Gallbladder (tissue), 1 donor: ENCODE measurements around a stretch of chr15.

DNA sequence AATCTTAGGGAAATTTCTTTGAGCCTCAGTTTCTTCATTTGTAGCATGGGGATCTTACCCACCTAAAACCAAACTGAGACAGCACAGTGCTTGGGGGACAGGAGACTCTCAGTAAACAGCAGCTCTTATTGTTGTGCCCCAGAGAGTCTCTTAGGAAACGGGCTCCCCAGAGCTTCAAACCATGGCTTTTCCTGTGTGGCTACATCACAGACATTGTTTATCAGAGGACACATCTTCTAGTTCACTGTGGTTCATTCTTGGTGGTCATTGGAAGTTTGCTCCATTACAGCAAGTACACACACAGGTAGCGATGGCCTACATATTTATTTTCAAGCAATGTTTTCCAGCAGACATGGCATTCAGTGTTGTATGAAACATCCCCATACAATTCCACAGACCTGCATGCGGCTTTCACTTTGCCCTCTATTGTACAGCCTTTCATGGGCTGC is 84.6 kb upstream of the ICE2 start:
- PRO-cap = no peak

- PRO-cap = no peak
These were observed 105.0 kb upstream of the ICE2 start for GRCh38 chr15:60583928-60584388.

DNA sequence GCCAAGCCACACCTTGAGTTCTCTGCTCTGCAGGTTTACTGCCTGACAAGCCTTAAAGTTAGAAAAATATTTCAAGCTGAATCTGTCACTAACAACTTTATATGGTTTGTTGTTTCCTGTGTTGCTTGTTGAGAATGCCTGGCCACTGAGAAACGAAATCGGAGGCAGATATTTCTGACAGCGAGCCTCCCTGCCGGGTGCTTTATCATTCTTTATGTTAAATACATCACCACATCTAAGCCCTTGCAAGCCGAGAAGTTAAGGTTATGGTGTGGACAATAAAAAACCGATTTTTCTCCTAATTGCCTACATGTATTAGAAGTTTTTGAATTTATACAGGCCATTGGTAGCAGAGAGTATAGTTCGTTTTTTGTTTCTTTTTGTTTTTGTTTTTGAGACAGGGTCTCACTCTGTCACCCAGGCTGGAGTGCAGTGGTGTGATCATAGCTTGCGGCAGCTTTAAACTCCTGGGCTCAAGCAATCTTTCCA is 188.3 kb upstream of the ICE2 start:
- PRO-cap = no peak

DNA sequence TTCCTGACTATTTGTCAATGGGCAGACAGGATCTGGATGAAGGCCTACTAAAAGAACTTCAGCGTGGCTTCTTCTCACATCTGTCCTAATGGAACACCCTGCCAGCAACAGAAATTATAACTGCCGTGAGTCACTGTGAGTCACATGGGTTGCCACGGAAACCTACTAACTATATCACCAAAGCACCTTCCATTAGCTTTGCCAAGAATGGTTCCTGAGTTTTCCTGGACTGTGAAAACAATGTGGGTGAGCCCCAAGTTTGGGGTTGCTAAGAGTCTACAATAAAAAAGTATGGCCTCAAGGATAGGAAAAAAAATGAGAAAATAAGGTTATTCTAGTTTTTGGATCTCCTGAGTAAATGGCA is 195.0 kb upstream of the ICE2 start:
- PRO-cap = unidirectional peak, minus-strand start at position 87 of the sequence

DNA sequence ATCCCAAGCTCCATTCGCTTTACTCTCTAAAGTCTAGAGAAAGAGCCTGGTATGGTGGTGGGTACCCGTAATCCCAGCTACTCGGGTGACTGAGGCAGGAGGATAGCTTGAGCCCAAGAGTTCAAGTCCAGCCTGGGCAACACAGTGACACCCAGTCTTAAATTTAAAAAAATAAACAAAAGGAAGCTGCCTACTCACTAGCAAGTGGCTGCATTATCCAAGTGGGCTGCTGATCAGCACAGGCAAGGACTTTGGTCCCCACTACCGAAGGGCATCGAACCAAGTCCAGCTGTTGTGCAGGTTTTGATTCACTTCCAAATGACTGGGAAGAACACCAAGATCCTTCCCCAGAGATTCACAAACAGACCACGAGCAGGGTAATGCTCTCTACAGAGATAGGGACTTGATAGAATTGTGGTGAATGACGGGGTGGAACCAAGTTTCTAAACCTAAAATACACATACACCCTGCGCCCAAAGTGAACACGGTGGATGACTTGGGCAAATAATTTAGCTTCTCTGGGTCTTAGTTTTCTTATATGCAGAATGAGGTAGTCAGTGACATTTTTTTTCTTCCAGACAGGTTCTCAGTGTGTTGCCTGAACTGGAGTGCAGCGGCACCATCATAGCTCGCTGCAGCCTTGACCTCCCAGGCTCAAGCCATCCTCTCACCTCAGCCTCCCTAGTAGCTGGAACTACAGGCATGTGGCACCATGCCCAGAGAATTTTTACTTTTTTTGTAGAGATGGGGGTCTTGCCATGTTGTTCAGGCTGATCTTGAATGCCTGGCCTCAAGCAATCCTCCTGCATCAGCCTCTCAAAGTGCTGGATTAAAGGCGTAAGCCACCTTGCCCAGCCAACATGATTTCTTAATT is 203.7 kb upstream of the ICE2 start:
- PRO-cap = no peak

DNA sequence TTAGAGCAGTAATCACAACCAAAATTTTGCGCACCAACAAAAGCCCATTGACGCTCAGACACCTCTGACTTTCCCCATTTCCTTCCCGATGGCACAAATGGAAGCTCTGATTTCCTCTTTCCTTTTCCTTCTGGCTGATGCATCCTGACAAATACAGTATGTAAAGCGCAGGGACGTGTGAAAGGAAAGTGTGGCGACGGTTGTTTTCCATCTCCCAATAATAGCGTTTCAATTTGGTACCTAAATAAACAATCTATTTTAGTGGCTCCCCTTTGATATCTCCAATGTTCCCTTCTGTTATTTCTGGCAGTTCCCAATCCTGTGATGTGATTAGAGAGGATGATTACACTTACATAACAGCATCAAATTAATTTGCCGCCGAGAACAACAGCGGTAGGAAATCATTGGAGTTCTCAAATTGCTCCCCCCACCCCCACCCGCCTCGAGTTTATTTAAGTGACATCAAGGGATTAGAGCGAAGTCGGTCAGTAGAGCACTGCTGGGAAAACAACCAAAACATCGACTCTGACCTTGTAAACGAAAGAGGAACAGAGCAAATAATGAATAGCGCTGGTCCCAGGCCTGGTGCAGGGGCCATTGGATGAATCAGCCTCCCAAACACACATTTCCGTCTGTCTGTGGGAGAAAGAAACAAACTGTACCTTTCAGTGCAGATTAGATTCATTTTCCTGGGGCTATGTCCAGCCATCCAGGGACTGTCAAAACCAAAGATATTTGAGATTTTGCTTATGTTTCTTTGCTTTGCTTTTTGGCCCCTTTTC is 273.4 kb upstream of the ICE2 start:
- PRO-cap = no peak

DNA sequence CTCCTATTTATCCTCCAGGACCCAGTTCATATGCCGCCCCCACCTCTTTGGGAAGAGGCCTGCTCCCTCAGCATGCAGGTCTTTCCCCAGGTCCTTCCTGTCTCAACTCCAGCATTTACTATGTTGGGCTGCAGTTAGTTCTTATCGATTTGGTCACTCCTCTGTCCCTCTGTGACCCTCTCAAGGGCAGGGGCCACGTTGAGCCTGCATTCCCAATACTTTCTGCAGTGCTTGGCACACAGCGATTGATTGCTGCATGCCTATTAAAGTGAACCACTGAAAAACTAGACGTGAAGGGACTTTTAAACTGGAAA is 321.8 kb upstream of the ICE2 start:
- PRO-cap = no peak

DNA sequence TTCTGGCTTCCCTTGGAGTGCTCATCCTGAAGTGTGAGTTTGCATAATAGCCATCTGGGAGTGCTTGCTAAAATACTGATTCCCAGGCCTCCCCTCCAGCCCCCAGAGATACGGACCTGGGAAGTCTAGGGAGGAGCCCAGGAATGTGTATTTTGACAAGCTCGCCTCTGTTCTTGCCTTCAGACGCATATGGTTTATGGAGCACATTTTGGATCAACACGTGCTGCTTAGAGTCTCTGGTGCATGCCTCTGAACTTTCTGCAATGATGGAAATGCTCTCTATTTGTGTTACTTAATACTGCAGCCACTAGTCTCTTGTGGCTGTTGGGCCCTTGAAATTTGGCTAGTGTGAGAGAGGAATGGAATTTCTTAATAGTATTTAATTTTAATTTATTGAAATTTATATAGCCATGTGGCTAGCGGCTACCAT is 299.4 kb downstream of the RORA start:
- PRO-cap = no peak

- PRO-cap = no peak
These were observed 180.0 kb downstream of the RORA start for GRCh38 chr15:61049071-61049443.

GRCh38 chr15:61085843-61086565 is 143.1 kb downstream of the RORA start:
- PRO-cap = no peak

DNA sequence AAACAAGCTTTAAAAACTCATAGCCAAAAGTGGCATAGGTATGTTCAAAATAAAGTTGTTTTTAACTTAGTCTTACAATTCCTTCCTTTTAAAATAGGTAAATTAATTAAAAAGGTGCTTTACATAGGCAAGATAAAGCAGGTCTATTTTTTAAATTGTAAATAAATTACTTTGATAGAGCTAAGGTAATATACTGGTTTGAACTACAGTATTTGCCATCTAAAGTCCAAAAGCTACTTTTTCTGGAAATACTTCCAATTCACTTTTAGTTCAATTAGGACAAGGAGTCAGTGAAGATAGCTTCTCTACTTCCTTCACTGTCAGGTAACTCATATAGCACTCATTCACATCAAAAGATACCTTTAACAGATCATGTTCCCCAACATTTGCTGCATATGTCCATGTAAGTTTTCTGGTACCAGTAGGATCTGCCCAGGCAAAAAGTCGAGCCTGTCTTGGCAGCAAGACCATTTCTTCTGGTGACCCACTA is 153.3 kb downstream of the VPS13C start:
- PRO-cap = no peak

GRCh38 chr15:62119045-62119868 is 45.8 kb downstream of the C2CD4B start:
- PRO-cap = unidirectional peak, minus-strand start at chr15:62119498; unidirectional peak, minus-strand start at chr15:62119567

DNA sequence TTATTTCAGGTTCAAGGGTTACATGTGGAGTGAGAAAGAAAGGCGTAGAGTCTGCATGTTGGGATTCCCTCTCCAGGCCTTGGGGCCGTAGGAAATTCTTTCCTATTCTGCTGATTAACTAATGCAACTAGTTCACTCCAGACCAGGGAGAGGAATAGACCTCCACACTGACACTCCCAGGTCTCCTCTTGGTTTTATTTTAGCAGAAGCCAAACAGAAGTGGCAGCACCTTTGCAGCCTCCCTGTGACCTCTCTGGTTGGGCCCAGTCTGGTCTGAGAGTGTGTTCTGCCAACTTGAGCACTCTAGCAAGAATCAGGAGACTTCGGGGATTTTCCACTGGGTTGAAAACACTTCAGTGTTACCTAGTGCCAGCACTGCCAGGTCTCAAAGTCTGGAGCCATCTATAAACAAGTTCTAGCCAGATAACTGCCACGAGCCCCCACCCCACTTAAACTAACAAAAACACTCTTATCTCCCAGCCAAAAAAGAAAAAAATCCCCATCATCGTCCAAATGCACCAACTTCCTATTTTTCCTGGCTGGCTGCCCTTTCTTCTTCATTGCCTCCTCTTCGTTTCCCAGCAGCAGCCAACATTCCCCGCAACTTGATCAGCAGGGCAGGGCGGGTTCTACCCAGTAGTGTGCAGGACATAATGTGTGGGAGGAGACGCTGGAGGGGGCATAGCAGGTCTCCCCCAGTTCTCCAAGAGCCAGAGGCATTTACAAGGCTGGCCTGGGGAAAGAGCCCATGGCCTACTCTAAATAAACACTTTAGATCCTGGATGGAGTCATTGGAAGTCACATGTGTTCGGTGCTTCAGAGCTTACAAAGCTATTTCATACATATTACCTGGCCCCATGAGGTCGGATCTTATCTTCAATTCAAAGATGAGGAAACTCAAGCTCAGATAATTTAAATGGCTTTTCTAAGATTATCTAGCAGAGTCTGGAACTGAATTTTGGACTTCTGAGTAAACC is 29.5 kb downstream of the C2CD4B start:
- PRO-cap = no peak

DNA sequence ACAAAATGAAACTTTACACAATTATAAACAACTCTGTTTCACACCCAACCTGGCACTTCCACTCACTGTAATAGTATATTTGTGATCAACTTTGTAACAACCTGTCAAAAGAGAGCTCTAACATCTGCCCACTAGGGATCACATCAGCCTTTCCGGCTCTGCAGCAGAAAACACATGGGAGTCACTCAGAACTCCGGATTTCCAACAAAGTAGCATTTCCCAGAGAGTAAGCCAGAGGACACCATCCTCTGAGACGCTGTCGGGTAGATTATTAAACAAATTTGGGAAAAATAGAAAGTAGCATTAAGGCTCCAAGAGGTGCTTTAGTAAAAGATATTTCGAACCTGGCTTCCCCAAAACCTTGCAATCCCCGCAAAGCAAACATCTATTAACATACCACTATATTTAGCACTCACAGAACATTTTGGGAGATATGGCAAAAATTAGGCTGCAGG is 101.6 kb upstream of the TLN2 start:
- PRO-cap = no peak

DNA sequence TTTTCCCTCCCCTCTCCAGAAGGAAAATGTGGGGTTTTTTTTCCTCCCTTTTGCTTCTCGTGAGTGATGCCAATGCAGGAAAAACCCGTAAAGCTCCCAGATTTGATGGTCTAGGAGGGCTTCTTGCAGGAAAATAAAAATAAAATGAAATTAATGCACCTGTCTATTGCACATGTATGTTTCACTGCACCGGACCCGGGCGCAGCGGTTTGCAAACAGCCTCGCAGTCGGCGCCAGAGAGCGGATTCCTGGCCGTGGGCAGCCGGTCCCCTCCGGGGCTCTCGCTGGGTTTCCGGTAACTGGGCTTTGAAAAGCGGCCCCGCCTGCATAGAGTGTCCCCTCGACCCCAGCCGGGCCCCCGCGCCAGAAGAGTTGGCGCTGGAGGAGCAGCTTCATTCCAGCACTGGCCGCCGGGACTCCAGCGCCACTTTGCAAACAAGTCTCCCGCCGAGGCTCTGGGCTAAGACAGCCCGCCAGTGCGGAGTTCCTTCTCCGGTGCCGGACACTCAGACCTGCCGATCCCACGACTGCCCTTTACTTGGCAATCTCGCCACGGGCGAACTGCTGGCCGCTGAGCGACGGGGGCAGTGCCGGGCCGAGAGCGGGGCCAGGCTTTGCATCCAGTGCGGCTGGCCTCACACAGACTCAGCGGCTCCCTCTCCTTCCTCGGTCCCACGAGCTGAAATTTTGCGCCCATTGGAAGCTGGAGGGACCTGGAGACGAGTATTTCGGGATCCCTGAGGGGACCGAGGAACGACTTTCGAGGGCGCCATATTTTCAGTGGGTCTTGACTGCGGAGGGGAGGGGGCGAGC is 613 bp downstream of the TLN2 start:
- PRO-cap = no peak

DNA sequence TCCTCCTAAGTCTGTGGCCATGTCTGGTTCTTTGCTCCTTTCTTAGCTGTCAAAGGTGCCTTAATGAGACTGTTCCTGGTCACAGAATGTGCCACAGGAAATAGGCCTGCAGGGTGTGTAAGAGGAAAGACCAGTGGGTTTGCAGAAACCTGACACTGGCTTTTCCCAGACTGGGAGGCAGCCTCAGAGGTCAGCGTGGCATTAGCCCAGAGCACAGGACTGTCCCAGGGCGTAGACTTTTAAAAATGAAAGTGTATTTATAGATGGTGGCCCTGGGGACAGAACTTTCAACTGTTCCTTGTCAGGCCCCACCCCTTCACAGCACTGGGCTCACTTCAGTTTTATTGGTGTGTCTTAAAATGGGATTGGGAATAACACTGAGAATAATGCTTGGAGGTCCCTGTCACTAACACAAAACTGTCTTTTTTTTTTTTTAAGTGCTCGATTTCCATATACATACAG is 82.6 kb downstream of the TLN2 start:
- PRO-cap = no peak

DNA sequence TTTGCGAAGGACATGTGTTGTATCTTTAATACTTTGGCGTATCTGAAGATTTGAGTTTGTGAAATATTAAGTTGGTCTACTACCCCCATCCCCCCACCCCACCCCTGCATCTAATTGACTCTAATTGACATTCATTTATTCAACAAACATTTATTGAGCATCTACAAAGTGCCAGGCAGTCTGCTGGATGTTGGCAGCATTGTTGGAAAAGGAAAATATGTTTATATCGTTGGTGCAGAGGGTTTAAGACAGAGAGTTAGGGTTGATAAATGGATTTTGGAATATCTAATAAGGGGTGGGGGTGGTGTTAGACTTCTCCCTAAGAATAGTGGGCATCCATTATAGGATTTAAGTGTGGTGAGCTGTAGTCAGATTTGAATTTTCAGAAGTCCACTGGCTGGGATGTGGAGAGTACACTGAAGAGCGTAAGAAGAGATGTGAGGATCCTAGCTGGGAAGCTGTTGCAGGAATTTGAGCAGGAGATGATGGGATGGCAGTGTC is 217.7 kb downstream of the TLN2 start:
- PRO-cap = no peak

DNA sequence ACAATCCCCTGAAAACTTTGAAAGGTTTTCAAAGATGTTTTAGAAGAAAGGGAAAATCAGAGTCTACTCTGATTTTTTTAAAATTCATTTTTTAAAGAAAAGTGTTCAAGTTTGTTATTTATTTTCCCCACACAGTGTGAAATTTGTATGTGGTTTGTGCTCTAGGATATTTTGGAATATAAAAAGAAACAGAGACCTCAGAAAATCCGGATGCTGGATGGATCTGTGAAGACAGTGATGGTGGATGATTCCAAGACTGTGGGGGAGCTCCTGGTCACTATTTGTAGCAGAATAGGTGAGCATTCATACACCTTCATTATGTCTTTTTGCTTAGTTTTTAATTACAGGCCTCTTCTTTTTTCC is 261.5 kb downstream of the TLN2 start:
- PRO-cap = no peak

- PRO-cap = no peak
These were observed 311.5 kb downstream of the TLN2 start for GRCh38 chr15:62701950-62702200.

- PRO-cap = no peak
These were observed 287.2 kb upstream of the TPM1 start for GRCh38 chr15:62755263-62755829.